LHCN-M2 (cell line): Measurements from ENCODE around the genes RAB7A and ISY1.

- RAMPAGE, long total RNA, result no peak
Observed at GRCh38 chr3:128011070-128011683, 41.1 kb upstream of the SEC61A1 start.

GRCh38 chr3:128278867-128279437 lies 125.7 kb downstream of the EEFSEC start:
- RAMPAGE, long total RNA, result no peak

DNA sequence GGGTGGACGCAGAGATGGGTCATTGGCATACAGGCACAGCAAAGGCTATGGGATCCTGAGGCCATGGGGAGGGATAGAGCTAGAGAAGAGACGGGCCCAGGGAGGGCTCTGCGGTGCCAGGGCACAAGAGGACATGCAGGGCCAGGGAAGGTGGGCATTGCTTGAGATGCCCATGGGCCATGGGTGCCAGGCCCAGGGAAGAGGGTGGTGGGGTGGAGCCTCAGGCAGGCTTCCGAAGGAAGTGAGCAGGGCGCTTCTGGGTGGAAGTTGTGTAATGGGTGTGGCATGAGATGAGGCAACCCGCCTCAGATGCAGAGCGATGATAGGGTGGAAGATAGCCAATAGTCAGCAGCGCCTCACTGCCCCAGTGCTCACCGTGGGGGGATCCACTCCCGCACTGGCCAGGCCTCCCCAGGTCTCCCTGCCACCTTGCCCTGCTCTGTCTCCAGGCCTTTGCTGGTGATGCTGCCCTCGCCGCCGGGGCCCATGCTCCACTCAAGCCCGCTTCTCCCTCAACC lies 51.5 kb downstream of the DNAJB8 start:
- RAMPAGE, long total RNA, result no peak

DNA sequence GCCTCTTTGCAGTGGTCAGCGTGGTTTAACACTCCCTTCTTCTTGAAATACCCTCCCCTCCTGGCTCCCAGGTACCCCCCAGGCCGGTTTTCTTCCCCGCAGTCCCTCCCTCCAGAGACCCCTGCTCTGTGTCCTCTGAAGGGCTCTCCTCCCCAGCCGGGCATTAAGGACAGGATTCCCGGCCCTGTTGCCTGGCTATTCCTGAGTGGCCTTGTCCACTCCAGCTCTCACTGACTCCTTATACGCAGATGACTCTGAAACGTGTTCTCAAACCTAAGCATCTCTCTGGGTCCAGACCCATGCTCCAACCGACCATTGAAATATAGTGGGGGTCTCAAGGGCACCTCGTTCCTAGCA lies 16.7 kb downstream of the DNAJB8 start:
- RAMPAGE, long total RNA, result no peak

GRCh38 chr3:128548534-128549189 lies 55.7 kb upstream of the GATA2 start:
- RAMPAGE, long total RNA, result no peak

GRCh38 chr3:128575638-128576293 lies 74.9 kb downstream of the RPN1 start:
- RAMPAGE, long total RNA, result no peak

- RAMPAGE, long total RNA, result no peak
Observed at GRCh38 chr3:128617133-128617502, 33.5 kb downstream of the RPN1 start.

DNA sequence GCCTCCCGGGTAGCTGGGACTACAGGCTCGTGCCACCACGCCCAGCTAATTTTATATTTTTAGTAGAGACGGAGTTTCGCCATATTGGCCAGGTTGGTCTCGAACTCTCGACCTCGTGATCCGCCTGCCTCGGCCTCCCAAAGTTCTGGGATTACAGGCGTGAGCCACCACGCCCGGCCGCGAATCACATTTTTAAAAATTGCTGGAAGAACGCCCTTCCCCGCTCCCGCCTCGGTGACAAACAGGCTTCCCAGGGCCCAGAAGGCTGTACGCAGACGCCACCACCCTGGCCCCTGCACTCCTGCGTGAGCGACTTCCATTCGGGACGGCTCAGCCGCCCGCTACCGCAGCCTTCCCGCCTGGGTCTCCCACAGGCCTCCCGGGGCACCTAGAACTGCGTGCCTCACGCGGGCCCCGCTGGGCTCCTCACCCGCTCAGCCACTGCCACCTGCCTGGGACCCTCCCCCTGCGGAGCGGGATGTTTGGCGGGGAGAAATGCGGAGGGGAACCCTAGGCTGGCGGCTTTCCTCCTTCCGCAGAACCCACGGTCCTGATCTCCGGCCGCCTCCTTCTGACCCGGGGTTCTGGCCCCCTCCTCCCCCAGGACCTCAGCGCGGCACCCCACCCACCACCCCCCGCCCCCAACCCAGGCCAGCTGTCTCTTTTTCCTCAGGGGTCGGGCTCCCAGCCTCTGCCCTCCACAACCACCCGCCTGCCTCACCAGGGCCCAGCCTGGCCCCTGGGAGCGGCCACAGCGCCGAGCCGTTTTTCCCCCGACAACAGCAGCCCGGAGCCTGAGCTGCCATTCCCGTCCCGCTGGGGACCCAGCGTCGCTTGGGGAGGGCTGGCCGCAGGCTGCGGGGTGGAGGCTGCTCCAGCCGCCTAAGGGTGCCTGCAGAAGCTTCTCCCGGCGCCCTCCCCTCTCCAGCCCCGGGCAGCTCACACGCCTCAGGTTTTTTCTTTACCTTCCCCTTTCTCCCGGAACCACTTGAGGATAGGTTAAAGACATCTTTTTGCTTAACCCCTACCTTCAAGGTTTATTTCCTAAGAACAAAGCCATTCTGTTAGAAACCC lies 27.6 kb upstream of the RAB7A start:
- RAMPAGE, long total RNA, result no peak

GRCh38 chr3:128725886-128726542 lies at the start of gene RAB7A:
TSS of gene RAB7A (plus strand) at chr3:128726183.
- RAMPAGE, long total RNA, result start-site peak on the plus strand at chr3:128726133-128726189, 42 reads

GRCh38 chr3:128743275-128743884 lies 17.4 kb downstream of the RAB7A start:
- RAMPAGE, long total RNA, result no peak

DNA sequence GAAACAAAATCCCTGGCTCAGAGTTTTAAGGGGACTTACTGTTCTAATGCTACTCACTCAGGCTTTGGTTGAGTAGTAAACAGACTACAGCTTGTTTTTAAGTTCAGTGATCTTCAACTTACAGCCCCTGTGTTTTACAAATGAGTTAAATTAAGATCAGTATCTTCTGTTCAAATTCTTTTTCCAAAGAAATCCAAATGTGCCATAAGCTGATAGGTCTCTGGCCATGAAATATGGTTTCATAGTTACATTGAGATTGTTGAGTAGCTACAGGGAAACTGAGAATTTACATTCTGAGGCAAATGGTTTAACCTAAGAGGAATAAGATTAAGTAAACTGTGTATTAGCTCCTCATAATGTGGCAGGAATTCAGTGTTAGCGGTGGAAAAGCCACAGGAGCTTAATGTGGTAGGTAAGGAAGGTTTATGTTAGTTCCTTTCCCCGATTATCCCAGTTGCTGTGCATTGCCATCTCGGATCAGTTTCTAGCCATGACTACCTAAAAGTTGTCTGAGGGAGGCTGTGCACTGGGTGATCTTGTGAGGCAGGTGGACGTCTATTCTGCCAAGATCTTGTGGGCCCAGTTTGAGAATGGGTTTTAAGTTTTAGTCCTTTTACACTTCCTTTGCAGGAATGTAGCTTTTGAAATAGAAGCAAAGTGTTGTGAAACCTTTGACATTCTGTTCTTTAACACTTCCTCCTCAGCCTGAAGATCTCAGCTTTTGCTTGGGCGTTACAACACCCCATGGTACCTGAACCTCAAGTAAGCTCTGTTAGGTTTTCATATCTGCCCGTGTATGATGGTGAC lies 33.1 kb downstream of the RAB7A start:
- RAMPAGE, long total RNA, result no peak

- RAMPAGE, long total RNA, result no peak
Observed at GRCh38 chr3:128761473-128761769, 35.4 kb downstream of the RAB7A start.

DNA sequence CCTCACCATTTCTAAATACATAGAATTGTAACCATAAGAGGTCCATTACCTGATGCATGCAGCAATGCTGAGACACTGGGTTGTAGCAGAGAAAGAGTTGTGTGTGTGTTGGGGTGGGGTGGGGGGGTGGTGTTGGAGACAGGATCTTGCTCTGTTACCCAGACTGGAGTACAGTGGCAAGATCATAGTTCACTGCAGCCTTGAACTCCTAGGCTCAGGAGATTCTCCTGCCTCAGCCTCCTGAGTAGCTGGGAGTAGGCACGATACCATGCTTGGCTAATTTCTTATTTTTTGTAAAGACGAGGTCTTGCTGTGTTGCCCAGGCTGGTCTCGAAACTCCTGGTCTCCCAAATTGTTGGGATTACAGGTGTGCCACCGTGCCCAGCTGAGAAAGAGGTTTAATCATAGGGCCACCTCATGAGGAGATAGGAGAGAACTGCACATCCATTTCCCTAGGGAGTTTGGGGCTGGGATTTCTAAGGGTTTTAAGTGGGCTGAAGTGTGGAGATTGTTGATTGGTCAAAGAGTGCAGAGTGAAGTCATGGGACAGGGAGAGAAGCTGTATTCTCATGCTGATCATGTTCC lies 53.6 kb downstream of the RAB7A start:
- RAMPAGE, long total RNA, result no peak

GRCh38 chr3:128803828-128804829 lies 75.3 kb upstream of the ACAD9 start:
- RAMPAGE, long total RNA, result no peak

DNA sequence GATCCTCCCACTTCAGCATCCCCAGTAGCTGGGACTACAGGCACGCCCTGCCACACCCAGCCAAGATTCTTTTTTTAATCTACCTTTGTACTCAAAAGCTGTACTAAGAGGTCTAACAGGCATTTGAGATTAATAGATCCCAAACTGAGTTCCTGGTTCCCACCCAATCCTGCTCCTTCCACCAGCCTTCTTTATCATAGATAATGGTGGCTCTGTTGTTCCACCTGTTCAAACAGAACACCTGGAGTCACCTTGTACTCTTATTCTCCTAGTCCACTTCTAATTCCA lies 2.6 kb downstream of the ACAD9 start:
- RAMPAGE, long total RNA, result no peak

GRCh38 chr3:129005424-129005911 lies 4.4 kb downstream of the EFCC1 start:
- RAMPAGE, long total RNA, result no peak

DNA sequence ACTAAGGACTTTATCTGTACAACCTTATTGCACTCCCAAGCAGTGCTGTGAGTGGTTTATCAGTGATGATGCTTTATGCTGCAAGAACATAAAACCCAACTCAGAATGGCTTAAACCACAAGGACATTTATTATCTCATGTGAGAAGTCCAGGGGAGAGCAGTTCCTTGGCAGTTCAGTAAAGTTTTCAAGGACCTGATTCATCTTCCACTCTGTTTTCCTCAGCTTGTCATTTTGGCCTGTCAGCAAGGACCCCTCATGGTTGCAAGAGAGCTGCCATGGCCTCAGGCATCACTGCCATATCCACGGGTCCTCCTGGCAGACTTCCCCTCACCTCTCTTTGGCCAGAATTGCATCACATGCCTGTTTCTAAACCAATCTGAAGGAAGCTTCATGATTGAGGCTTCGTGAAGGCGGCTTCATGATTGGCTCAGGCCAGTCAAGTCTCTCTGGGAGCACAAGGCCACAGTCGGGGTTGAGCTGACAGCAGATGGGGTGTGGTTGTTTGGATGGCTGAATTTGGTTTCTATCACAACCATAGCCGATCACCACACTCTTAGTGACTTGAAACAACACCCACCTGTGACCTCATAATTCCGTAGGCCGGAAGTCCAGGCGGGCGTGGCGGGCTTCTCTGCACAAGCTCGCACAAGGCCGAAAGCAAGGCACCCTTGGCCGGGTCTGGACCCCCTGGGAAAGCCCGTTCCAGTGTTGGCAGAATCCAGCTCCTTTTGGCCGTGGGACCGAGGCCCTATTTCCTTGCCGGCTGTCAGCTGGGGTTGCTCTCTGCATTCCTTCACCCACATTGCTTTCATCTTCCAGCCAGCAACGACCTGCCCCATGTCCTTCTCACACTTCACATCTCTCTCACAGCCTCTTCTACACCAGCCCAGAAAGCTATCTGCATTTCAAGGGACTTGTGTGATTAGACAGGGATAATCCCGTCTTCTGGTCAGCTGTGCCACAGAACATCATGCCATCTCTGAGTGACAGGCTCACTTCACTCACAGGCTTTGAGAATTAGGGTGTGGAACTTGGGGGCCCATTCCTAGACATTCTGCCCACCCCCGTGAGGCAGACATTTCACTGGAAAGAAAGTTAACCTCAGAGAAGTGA lies 16.1 kb downstream of the EFCC1 start:
- RAMPAGE, long total RNA, result no peak

DNA sequence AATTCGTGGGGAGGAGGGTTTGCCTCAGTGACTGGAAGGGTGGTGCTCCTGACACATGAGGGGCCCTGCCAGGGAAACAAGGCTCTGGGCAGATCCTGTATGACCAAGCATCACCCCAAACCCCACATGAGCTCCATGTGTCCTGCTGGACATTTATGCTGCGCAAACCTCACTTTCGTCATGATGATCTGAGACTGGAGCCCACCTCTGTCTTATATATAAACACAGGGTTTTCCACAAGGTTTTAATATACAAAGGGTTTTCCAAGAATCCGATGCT lies 19.9 kb downstream of the EFCC1 start:
- RAMPAGE, long total RNA, result no peak

DNA sequence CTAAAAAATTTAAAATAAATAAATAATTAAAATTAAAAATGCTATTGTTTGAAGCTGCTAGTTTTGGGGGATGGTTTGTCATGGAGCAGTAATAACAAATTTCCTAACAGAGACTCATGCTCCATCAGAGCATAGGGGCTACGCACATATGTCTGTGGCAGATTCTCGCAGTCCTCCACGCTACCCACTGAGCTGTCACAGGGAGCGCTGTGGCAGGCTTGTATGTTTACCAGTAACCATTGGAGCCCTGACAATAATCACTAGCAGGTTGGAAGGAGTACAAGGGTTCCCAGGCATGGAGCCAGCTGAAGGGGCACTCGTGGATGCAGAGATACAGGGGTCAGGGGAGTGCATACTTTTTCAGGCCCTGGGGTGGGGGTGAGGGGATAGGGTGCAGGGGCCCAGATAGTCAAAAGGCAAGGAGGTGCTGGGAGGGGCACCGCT lies 7.9 kb upstream of the GP9 start:
- RAMPAGE, long total RNA, result no peak

GRCh38 chr3:129160844-129161905 lies at the start of gene ISY1:
TSS of gene ISY1 (minus strand) at chr3:129161063.
- RAMPAGE, long total RNA, result start-site peak on the minus strand at chr3:129161047-129161060, 89 reads